Calu3 (cell line): ENCODE measurements around the genes NOC3L, CYP2C9 and ACSM6.

GRCh38 chr10:93554820-93555493 lies 11.5 kb upstream of the FFAR4 start:
- PRO-cap: no peak

GRCh38 chr10:93595462-93596400 lies 5.3 kb downstream of the RBP4 start:
- PRO-cap: no peak

DNA sequence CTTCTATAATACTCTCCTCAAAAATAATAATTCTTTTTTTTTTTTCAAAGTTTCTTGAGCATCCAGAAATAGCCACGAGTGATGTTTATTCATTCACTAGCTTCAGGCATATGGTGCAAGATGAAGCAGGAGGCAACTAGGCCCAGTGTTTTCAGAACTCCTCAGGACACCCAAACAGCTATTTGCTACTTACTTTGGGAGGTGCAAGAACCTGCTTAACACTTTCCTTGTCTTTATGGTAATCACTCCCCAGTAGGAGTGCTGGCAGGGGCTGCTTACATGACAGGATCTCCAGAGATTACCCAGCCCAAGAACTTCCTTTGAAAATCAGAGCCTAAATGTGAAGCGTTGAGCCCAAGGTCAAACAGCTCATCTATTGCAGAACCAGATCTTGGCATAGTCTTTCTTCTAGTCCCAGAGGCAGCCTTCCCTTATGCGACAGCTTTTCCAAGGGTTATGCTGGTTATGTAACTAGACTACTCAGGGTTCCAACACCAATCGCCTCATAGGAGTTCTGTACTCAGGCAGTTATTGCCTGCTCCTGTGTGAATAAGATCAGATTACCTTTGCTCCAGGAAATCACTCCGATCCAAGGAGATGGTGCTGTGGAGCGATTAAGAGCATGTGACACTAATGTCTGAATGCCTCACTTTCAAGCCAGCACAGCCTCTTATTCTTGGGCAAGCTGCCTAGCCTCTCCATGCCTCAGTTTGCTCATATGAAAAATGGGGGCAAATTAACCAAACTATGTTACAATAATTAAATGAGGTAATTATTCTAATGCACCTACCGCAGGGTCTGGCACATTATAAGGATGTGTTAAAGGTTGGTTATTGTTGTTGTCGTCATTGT lies 8.5 kb upstream of the LGI1 start:
- PRO-cap: no peak

DNA sequence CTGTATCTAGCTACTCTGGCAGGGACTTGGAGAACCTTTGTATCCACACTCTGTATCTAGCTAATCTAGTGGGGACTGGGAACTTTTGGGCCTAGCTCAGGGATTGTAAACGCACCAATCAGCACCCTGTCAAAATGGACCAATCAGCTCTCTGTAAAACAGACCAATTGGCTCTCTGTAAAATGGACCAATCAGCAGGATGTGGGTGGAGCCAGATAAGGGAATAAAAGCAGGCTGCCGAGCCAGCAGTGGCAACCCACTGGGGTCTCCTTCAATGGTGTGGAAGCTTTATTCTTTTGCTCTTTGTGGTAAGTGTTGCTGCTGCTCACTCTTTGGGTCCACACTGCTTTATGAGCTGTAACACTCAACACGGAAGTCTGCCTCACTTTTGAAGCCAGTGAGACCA lies 48.0 kb upstream of the SLC35G1 start:
- PRO-cap: no peak

DNA sequence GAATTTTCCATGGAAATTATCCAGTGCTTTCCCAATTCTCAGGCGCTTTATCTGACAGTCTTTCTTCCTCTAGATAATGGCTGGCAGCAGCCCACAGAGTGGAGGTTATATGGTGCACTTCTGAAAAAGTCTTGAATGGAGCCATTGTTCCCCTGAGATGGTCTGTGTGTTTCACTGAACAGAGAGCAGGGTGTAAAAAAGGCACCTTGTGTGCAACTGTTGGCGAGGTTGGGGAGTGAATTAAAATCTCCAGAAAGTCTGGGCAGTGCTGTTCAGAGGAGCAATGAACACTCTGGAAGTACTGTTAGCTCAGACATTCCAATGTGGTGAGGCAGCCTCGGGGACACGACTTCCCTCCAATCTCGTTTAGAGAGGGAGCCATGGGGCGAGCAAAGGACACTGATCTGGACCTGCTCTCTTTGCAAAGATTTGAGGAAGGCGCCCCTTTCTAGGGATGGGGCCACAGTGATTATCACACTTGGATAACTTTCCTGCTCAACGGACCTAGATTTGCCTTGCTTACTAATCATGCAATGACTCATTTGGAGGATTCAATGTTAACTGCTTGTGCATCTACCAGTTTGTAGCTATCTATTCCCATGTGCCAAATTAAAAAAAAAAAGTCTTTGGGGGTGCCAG lies 1.9 kb upstream of the PLCE1 start:
- PRO-cap: no peak

GRCh38 chr10:94088631-94089384 lies 95.1 kb downstream of the PLCE1 start:
- PRO-cap: no peak

GRCh38 chr10:94174412-94174933 lies 180.7 kb downstream of the PLCE1 start:
- PRO-cap: no peak

DNA sequence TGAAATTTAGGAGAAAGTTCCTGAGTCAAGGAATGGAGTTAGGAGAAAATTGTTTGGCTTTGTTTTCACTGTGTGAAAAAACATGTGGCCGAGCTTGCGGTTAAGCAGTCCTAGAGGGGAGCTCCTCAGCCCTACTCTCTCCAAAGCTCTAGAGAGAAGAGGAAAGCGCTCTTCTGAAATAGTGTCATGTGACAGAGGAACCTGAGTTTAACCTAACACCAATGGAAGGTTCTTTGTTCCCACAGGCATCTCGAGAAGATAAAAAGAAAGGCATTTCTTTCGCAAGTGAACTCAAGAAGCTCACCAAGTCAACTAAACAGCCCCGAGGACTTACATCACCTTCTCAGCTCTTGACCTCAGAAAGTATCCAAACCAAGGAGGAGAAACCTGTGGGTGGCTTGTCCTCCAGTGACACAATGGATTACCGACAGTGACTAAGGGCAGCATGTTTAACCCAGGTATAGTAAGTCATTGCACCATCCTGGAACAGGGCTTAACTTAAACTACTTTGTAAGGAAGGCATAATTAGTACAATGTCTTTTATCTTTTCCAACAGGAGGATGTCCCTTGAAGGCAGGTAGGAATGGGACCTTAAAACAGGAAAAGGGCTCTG lies 38.0 kb downstream of the NOC3L start:
- PRO-cap: no peak

- PRO-cap: bidirectional peak, plus-strand start at chr10:94363037, minus-strand start at chr10:94362958
Measured at GRCh38 chr10:94362018-94363371, at the start of gene NOC3L. Gene NOC3L, minus strand, starts transcription at chr10:94362939.

DNA sequence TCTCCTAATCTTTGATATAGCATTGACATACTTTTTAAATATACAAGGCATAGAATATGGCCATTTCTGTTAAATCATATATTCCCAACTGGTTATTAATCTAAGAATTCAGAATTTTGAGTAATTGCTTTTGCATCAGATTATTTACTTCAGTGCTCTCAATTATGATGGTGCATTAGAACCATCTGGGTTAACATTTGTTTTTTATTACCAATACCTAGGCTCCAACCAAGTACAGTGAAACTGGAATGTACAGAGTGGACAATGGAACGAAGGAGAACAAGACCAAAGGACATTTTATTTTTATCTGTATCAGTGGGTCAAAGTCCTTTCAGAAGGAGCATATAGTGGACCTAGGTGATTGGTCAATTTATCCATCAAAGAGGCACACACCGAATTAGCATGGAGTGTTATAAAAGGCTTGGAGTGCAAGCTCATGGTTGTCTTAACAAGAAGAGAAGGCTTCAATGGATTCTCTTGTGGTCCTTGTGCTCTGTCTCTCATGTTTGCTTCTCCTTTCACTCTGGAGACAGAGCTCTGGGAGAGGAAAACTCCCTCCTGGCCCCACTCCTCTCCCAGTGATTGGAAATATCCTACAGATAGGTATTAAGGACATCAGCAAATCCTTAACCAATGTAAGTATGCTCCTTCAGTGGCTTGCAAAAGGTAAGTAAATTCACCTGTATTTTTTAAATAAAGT lies at the start of gene CYP2C9:
CYP2C9 (plus strand) TSS at position 443 of the 700 bp plus-strand sequence.
- PRO-cap: no peak

DNA sequence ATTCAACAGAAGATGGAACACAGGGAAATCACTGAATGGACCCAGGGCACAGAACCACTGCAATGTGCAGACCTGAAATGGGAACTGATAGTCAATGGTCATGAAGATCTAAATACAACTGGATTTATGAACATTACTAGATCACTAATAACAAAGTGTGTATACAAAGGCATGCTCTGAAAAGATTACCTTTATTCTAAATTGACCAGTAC lies 1.4 kb upstream of the CYP2C8 start:
- PRO-cap: no peak

DNA sequence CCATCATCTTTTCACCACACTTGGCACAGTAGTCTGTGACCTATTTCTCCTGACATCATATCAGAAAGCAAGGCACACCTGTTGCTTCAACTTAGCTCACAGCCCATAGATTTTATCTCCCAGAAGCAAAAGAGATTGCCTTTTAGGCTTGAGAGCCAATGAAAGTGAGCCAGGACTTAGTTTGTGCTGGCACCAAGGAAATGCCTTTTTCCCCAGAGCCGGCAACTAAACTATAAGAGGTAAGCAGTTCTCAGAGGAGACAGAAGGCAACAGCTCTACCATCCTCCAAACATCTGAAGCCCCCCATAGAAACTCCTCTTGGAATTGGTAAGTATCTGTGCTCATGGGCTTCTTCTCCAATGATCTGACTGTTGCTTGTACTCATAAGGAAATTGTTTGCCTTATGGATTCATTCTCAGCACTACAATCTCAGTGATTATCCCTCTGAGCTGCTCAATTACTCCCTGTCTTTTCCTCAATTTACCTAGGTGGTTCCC lies at the start of gene ACSM6:
ACSM6 (plus strand) TSS at position 262 of the 497 bp plus-strand sequence.
- PRO-cap: no peak

DNA sequence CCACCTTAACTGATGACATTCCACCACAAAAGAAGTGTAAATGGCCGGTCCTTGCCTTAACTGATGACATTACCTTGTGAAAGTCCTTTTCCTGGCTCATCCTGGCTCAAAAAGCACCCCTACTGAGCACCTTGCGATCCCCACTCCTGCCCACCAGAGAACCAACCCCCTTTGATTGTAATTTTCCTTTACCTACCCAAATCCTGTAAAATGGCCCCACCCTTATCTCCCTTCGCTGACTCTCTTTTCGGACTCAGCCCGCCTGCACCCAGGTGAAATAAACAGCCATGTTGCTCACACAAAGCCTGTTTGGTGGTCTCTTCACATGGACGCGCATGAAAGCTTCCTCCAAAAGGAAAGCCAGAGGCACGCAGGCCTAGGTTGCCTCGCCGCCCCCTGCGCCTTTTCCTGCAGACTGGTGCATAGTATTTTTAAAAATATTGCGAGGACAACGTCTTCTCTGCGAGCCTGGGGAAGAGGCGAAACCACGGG lies 37.3 kb downstream of the ACSM6 start:
- PRO-cap: no peak

DNA sequence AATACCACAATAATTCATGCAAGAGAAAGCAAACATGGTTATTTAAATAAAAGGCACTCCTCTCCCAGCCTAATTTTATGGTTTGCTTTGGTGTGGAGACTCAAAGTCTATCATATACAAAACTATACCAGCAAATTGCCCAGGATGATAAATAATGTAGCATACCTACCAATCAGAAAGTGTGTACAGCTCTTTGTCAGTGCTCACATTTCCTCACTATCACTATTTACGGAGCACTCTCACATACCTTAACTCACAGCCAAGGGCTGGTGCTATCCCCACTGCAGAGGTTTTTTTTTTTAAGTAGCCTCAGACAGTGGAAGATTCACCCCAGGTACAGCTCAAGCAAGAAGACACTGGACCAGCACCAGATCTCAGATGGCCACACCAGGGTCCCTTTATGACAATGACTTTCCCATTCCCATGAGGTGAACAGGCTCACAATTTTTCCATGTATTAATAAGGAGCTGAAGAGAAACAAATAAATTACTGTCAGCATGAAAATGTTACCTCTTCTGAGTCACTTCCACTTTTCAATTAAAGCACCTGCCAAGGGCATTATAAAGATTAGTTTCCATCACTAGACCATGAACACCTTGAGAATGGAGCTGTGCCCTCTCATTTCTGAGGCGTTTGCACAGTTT lies 2.4 kb downstream of the PDLIM1 start:
- PRO-cap: no peak

DNA sequence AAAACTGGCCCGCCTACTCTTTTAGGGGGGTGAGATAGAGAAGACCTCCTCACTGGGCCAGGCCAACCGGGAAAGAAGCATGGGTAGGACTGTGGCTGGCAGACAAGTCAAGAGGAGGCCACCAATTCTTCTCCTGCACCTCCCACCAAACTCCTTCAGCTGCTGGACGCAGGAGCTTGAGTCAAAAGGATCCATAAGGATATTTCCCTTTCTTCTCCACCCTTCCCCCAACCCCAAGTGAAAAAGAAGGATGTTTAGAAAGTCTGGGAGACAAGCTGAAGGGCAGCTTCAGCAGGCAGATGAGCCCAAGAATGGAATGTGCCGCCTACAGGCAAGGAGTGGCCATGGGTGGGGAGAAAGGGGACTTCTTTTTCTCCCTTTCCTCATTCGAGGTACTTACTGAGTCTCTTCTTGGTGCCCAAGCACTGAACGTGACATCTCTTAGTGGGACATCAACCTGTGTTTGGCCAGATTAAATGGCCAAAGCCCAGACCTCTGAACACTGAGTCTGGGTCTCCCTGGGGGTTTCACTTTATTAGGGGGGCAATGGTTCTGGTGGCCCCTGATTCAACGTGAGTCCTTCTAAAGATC lies 1.2 kb downstream of the PDLIM1 start:
- PRO-cap: no peak

- PRO-cap: no peak
Measured at GRCh38 chr10:95346751-95347265, 56.0 kb upstream of the PDLIM1 start.

GRCh38 chr10:95389654-95390334 lies 99.0 kb upstream of the PDLIM1 start:
- PRO-cap: no peak

GRCh38 chr10:95403675-95404420 lies 113.0 kb upstream of the PDLIM1 start:
- PRO-cap: no peak

DNA sequence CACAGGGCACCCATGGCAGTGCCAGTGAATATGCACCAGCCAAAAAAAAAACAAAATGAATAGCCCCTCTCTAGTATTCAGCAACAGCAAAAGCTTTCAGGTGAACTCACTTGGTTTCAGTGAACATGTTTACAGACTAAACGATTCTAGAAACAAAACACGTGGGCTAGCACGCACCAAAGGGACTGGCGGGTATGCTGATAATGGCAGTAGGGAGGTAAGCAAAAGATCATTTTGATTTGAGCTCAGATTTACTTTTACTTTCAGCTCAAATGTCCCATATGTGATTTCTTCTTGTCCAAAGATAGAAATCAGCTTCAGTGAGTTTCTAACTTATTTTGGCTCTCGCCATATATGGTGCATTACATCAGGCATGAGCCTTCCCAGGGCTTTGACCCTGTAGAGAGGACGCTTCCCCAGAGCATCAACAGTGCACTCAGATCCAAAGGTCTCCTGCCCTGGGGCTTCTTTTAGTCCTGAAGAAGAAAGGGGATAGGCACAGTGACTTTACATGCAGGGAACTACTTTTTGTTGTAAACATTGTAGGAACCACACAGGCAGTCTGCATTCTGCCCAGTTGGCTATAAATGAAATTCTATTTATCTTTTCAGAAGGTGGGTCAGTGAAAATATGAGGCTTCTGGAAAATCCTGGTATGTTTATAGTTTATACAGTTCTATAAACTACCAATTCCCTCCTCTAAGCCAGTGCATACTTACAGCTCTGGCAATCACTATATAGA lies 128.6 kb upstream of the PDLIM1 start:
- PRO-cap: no peak

GRCh38 chr10:95443568-95444083 lies 117.5 kb downstream of the SORBS1 start:
- PRO-cap: no peak